ENCODE measurements around the genes IQSEC3, B4GALNT3 and WNK1.

DNA sequence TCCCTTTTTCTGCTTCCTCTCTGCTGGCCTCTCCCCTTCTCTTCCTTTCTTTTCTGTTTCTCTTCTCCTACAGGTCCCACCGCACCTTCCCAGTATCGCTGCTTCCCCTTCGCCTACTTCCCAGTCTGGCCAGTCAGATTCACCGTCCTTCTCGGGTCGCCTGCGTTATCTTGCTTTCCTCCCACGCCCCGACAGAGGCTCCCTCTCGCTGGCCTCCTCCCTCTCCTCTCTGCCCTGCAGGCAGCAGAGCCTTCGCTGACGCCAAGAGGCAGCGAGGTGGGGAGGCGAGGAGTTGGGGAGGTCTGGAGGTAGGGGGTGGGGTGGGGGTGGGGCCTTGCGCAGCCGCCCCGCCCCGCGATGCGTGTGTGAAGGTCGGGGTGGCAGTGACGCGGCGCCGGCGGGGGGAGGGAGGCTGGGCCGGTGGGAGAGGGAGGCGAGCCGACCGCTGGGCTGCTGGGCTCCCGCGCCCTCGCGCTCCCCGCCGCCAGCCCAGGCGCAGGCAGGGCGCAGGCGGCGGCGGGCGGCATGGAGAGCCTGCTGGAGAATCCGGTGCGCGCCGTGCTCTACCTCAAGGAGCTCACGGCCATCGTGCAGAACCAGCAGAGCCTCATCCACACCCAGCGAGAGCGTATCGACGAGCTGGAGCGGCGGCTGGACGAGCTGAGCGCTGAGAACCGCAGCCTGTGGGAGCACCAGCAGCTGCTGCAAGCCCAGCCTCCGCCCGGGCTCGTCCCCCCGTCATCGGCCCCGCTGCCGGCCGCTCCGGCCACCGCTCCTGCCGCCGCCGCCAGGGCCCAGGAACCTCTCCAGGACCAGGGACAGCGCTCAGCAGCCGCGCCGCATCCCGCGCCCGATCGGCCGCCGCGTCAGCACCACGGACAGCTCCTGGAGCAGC, at the start of gene IQSEC3:
TSS of gene IQSEC3 (plus strand) at position 410 of the 895 bp plus-strand sequence.
- PRO-cap, 2 experiments = no peak in any of the 2 experiments

DNA sequence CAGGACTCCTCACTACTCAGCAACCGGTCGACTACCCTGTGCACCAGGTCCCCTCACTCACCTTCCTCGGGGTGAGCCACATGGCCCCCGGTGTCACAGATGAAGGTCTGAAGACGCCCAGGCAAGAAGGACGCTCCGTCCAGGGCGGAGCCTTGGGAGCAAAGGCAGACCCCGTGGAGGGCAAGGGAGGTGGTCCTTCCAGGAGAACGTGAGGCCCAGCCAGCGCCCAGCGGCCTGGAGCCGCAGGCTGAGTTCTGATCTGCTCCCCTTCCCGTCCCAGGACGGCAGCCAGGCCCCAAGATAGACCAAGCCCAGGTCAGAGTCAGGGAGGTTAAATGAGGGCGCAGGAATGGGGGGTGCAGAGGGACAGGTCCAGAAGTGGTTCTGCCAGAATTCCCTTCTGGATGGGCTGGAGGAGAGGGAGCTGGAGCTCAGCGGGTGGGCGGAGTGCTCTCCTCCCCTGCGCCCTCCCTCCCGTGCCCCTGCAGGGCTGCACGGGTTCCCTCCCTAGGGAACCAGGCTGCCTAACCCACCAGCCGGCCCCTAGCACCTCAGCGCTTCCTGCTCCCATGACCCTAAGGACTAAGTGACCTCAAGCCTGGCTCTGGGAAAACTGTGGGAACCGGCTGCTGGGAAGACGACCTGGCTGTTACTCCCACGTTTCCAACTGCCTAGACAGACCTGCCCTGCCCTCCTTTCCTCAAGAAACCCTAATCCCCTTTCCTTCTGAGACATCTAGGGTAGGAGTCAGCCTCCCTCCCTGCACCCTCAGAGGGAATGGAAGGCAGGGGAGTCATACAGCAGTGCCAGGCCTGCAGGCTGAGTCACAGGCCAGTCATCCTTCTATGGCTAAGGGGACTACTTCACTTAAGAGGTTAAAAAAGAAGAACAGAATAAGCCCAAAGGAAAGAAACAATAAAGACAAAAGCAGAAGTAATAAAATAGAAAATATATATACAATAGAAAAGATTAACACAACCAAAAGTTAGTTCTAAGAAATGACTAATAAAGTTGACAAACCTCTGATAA, 31.6 kb downstream of the SLC6A12 start:
- PRO-cap, 2 experiments = no peak in any of the 2 experiments

DNA sequence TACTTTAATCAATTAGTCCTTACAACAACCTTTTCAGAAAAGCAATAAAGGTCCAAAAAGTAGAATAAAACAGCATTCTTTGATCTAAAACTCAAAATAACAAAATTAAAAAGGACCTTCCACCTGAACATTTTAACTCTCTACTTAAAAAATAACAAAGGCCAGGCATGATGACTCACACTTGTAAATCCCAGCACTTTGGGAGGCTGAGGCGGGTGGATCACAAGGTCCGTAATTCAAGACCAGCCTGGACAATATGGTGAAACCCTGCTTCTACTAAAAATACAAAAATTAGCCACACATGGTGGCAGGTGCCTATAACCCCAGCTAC, 30.6 kb downstream of the KDM5A start:
- PRO-cap, 2 experiments = no peak in any of the 2 experiments

DNA sequence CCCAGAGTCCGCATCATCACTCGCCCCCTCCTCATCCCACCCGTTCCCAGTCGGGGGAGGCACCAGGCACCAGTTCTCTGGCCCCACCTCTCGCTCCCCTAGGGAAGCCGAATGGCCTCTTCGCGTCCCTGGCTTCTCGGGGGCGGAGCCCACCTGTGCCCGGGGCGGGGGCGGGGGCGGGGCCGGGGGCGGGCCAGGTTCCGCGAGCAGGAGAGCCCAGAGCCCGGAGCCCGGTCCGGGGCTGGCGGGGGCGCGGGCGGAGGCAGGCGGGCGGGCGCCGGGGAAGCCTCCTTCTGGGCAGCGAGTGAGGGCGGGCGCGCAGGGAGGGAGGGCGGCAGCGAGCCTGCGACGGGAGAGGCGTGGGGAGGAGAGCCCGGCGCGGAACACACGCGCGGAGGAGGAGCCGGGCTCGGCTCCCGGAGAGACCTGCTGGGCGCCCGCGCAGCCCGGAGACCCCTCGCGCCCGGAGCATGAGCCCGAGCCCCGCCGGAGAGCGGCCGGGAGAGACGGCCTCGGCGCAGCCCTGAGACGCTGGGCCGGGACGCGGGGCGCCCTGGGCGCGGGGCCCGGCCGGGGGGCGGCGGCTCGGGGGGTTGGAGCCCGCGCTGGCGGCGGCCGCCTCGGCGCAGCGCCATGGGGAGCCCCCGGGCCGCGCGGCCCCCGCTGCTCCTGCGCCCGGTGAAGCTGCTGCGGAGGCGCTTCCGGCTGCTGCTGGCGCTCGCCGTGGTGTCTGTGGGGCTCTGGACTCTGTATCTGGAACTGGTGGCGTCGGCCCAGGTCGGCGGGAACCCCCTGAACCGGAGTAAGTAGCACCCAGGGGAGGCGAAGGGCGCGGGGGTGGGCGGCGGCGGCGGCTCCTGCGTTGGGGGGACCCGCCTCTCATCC, at the start of gene B4GALNT3:
TSS of gene B4GALNT3 (plus strand) at position 196 of the 885 bp plus-strand sequence.
- PRO-cap, 2 experiments = no peak in any of the 2 experiments

- PRO-cap, 2 experiments = no peak in any of the 2 experiments
Observed at GRCh38 chr12:469035-469346, 9.3 kb downstream of the B4GALNT3 start.

DNA sequence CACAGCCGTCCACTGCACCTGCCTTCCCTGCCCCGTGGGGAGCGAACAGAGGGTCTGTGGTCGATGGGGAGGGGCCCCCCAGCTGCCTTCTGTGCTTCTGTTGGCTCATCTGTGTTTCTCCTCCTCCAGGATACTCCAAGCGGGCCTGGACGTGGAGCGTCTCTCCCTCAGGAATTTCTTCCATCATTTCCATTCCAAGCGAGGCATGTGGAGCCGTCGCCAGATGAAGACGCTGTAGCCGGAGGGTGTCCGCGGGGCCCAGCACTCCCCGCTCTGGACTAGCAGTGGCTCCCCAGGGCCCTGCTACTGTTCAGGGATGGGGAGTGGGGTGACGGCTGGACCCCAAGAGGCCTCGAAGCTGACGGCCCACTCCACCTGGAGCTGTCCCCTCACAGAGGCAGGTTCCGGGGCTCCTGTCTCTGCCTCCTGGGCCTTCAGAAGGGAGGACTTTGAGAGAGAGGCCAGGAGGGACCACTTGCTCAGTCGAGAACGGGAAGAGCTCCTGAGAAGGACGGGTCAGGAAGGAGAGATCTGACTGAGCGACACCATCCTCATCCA, 101.6 kb downstream of the B4GALNT3 start:
- PRO-cap, 2 experiments = no peak in any of the 2 experiments

- PRO-cap, 2 experiments = no peak in any of the 2 experiments
Observed at GRCh38 chr12:574791-575314, 88.4 kb downstream of the NINJ2 start.

- PRO-cap, 2 experiments = no peak in any of the 2 experiments
Observed at GRCh38 chr12:607321-608131, 55.7 kb downstream of the NINJ2 start.

- PRO-cap, 2 experiments = no peak in any of the 2 experiments
Observed at GRCh38 chr12:751500-752216, 721 bp upstream of the WNK1 start.

DNA sequence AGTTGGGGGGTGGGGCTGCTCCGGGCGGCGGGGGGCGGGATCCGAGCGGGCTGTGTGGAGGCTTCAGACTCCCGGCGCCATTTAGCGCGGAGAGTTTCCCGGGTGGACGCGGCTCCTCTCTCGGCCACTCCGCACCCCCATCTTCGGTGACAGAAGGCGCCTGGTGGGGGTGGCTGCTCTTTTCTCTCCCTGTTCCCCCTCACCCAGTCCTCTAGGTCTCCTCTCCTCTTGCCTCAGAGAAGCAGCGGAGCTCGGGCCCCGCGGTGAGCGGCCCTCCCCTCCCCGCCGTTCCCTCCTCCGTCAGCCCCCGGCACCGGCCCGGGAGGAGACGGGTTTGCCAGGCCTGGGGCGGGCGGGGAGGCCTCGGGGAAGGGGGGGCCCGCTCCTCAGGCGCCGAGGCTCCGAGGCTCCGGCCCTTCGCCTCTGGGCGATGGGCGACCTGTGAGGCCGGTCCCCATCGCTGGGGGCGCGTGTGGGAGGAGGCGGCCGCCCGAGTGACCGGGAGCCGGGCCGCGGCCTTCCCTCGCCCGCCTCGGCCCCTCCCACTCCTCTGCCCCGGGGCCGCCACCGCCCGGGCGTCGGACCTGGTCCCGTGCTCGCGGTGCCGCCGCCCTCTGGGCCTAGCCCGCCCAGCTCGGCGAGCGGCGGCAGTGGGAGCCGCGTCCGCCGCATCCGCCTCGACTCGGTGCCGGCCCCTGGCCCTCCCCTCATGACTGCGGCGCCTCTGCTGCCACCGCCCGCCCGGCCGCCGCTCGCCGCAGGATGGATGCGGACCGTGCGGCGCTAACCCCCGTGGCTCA, at the start of gene WNK1:
TSS of gene WNK1 (plus strand) at position 66 of the 800 bp plus-strand sequence.
- PRO-cap, 2 experiments = peak in 2 of 2 experiments; most common plus-strand start position 80 of the sequence (in 2); most common minus-strand start position 703 of the sequence (in 2)

DNA sequence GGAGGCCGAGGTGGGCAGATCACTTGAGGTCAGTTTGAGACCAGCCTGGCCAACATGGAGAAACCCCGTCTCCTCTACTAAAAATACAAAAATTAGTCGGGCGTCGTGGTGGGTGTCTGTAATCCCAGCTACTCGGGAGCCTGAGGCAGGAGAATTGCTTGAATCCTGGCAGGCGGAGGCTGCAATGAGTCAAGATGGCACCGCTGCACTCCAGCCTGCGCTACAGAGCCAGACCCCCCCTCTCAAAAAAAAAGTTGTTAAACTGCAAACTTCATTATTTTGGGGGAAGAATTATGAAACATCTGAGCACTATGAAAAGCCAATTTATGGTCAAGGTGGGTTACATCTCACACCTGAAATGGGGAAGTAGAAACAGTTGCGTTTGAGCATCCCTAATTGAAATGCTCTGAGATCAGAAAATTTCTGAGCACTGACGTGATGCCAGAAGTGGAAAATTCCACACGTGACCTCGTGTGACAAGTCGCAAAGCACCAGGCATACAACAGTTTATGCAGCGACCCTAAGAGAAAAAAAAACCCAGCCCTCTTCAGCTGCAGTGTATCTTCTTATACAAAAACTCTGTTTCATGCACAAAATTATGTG, 37.6 kb downstream of the RAD52 start:
- PRO-cap, 2 experiments = no peak in any of the 2 experiments

DNA sequence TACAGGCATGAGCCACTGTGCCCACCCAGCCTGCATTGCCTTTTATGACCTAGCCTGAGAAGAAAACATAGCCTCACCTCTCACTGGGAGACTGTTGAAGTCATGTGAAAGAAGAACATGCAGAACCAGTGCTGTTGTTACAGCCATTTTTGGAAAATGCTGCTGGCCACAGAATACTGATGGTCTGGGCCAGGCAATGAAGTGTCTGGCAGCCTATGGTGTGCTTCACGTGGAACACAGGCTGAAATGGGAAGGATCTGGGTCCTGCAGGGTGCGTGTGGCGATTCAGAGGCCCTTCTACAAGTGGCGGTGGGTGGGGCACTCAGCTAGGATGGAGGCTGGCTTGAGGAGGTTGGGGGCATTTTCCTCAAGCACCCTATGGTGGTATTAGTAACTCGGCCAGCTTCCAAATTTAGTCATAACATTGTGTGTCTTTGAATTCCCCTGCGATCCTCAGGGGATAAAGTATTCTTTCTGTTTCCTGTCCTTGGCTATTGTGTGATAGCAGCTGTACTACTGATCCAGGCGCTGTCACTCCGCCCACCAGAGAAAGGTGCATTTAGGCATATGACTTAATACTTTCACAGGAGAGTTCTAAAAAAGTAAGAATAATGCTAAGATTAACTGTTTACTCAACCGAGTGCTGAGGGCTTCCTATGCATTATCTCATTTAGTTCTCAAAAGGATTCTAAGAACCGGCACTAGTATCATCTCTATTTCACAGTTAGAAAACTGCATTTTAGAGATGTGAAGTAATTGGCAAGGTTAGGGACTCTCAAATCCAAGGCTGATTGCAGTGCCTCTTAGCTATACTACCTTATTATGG, 9.2 kb upstream of the RAD52 start:
- PRO-cap, 2 experiments = no peak in any of the 2 experiments

GRCh38 chr12:1022923-1023525, 32.0 kb downstream of the ERC1 start:
- PRO-cap, 2 experiments = no peak in any of the 2 experiments

GRCh38 chr12:1129778-1129977, 138.7 kb downstream of the ERC1 start:
- PRO-cap, 2 experiments = no peak in any of the 2 experiments

DNA sequence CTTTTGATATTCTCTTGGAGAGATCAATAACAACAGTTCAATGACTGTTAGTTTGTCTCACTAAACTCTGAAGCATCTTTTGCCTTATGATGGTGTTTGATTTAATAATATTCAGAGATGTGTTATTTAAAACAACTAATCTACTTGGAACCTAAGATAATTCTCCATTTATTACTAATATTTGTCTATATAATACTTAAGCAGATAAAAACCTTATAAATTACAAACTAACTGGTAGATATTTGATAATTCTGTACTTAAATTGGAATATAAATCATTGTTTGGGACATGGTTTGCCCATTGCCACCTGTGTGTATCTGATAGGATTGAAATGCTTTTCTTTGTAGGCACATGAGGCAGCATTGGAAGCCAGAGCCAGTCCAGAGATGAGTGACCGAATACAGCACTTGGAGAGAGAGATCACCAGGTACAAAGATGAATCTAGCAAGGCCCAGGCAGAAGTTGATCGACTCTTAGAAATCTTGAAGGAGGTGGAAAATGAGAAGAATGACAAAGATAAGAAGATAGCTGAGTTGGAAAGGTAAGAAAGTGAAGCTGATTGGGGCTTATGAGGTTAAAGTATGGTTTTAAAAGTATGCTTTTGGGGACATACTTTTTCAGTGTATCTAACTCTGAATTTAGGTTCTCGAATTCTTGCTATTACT, 198.6 kb downstream of the ERC1 start:
- PRO-cap, 2 experiments = no peak in any of the 2 experiments

GRCh38 chr12:1212629-1212931, 221.6 kb downstream of the ERC1 start:
- PRO-cap, 2 experiments = no peak in any of the 2 experiments

DNA sequence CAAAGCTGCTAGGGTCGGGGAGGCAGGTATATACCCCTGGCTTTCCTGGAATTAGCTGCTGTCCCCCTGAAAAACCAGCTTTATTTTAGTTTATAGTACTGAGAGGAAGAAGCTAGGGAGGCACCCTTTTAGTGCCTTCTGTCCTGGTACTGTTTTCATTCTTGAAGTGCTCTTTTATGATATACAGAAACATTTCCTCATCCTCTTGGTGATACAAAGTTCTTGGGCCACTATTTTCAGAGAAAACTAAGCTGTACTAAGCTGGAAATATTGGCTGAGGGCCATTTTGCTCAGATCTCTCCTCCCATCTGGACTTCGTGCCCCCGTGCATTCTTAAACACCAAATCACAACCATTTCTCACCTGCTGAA, 159.0 kb downstream of the FBXL14 start:
- PRO-cap, 2 experiments = no peak in any of the 2 experiments

GRCh38 chr12:1533001-1533320, 61.4 kb downstream of the FBXL14 start:
- PRO-cap, 2 experiments = no peak in any of the 2 experiments

GRCh38 chr12:1590254-1590960, 4.0 kb downstream of the FBXL14 start:
- PRO-cap, 2 experiments = no peak in any of the 2 experiments

DNA sequence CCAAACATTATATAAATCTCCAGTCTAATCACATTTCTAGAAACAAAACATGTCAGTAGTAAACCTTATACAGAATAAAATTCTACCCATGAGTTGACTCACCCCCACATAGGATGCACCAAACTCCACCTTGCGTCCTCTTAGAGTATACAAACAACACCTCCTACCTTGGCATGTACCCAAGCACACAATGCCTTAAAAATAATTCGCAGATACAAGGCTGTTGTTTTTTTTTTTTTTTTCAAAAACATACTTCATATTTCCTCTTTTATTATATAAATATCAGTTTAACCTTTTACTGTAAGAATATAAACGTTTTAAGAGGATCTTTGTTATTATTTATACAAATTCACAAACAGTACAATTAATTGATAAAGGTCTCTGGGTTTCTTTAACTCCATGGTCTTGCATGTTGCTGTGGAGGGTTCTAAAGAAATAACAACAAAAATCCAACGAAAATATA, 3.2 kb downstream of the FBXL14 start:
- PRO-cap, 2 experiments = no peak in any of the 2 experiments

Data from psoas muscle (tissue), 2 donors.